Subcutaneous adipose tissue (tissue), 3 donors: ENCODE results near the genes LGALSL and SLC1A4.

DNA sequence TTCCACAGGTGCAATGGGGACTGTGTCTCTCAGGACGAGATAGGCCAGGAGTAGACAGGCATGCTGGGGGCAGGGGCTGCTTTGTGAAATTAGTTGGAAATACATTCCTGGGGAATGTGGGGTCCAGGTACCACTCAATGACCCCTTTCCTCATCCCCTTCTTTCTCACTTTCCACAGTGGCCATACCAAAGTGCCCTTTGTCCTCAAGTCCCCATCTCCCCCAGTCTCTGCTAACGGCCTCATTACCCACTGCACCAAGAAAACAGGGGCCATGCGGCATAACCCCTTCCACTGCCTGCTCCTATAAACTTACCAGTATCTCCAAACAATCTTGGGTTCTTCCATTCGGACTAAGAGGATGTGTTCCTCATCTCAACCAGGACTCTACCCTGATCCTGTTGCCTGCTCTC lies 72.0 kb upstream of the LGALSL start:
- PRO-cap, result no peak
- RAMPAGE, long total RNA, 3 experiments, result no peak in any of the 3 experiments

GRCh38 chr2:64453830-64454783 lies at the start of gene LGALSL:
LGALSL (plus strand) TSS chr2:64454162.
- PRO-cap, result bidirectional peak, plus-strand start at chr2:64454162, minus-strand start at chr2:64454024; bidirectional peak, plus-strand start at chr2:64454481, minus-strand start at chr2:64454344; bidirectional peak, plus-strand start at chr2:64454649, minus-strand start at chr2:64454587
- RAMPAGE, long total RNA, 3 experiments, result start-site peak on the plus strand in 2 of 3 experiments, at chr2:64454468-64454545 at its widest, 19 to 40 reads per replicate; start-site peak on the minus strand in 1 of 3 experiments, at chr2:64454587-64454612 at its widest, 6 reads per replicate

DNA sequence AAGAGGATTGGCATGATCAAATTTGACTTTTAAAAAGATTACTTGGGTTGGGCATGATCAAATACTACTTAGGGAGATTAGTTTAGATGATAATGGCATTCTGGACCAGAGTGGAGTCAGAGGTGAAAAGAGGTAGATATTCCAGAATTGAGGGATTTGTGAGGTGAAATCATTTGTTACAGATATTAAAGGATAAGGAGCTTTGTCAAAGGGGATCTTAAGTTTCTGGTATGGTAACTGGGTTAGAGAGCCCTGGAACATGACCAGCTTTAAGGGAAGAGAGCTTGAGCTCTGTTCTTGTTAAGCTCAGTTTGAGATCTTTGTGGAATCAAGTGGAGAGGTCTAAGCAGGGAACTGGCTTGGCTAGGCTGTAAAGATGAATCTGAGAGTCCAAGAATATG lies 8.2 kb downstream of the AFTPH start:
- PRO-cap, result no peak
- RAMPAGE, long total RNA, 3 experiments, result no peak in any of the 3 experiments

- PRO-cap, result no peak
- RAMPAGE, long total RNA, 3 experiments, result no peak in any of the 3 experiments
Observed at GRCh38 chr2:64634567-64635151, 19.1 kb downstream of the SERTAD2 start.

DNA sequence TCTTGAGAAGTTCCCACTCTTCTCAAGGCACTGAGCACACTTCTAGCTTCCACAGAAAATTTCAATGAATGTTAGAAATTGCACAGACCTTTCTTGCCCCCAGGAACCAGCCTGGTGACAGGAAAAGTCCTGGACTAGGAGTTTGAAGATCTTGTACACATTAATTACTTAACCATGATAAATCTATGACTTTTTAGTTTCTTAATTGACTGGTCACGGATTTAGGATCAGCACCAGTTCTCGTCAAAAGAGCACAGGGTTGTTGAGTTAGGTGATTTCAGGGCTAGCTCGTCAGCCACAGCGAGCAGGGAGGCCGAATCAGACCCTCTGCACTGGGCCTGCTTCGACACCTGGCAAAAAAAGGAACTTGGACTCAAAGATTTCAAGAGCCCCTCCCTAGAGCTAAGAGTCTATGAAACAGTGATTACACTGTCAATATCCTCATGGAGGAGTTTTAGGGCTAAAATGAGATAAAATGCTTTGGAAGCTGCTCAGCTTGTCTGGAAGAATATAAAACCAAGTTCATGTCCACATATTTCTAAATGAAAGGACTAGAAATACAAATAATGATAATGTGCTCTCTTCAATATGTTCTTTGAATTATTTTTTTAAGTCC lies 4.5 kb upstream of the SERTAD2 start:
- PRO-cap, result no peak
- RAMPAGE, long total RNA, 3 experiments, result no peak in any of the 3 experiments

- PRO-cap, result bidirectional peak, plus-strand start at chr2:64730705, minus-strand start at chr2:64730624
- RAMPAGE, long total RNA, 3 experiments, result no peak in any of the 3 experiments
Observed at GRCh38 chr2:64730518-64731080, 76.9 kb upstream of the SERTAD2 start.

DNA sequence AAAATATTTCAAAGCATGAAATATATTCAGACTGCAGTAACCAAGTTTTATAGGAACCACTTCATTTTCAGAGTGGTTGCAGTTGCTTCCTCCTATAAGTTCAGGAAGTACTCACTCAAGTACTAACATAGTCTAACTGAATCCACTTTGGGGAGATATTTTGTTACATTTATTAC lies 77.3 kb upstream of the SERTAD2 start:
- PRO-cap, result no peak
- RAMPAGE, long total RNA, 3 experiments, result no peak in any of the 3 experiments

DNA sequence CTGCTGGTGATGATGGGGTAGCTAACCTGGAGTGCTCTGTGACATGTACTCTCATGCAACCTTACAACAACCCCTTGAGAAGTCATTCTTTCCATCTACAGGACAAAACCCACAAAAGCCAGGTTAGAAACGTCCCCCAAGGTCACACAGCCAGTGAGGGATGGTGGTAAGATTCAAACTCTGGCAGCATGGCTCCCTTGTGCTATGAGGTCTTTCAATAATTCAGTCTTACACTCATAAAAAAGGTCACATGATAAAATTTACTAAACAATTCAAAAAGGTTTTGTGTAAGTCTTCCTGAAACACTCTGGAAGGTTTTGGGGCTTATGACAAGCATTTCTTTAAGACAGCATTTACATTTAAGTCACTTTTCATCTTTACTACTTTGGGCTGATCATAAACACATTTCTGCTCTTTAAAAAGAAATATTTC lies 95.0 kb upstream of the SERTAD2 start:
- PRO-cap, result no peak
- RAMPAGE, long total RNA, 3 experiments, result no peak in any of the 3 experiments

GRCh38 chr2:64750491-64751107 lies 96.9 kb upstream of the SERTAD2 start:
- PRO-cap, result bidirectional peak, plus-strand start at chr2:64750799, minus-strand start at chr2:64750698; unidirectional peak, minus-strand start at chr2:64750905; unidirectional peak, minus-strand start at chr2:64750945; unidirectional peak, minus-strand start at chr2:64751024
- RAMPAGE, long total RNA, 3 experiments, result no peak in any of the 3 experiments

GRCh38 chr2:64839881-64840337 lies 149.3 kb upstream of the SLC1A4 start:
- PRO-cap, result bidirectional peak, plus-strand start at chr2:64840186, minus-strand start at chr2:64839968
- RAMPAGE, long total RNA, 3 experiments, result no peak in any of the 3 experiments

DNA sequence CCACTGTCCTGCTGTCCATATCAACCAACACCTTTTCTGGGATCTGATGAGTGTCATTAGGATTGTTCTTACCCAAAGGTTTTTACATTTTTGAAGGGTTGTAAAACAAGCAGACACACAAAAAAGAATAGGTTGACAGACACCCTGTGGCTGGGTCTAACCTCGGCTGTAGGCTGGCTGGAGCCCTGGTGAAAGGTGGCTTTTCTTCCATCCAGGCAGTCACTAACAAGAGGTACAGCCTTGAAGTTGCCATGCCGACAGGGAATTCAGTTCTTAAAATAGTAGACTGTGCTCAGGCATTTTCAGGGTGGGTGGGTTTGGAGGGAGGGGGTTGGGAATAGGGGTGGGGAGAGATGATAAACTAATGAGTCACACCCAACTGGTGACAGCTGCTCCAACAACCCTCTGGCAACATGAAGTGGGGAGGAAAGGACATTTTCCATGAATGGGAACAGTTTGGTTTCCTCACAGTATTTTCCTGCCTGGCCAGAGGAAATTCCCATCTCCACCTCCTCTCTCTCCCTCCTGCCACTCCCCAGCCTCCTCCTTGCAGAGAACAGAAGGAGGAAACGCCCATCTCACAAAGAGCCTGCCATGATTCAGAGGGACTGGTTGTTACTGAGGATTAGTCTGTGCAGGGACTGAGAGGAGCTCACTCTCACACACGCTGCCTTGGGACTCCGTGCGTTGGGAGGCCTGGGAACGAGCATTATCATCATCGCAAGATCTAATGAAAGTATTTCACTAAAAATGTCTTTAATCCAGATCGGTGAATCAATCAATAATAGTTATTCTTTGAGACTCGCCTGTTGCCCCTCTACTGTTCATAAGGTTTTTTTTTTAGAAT lies 113.0 kb upstream of the SLC1A4 start:
- PRO-cap, result no peak
- RAMPAGE, long total RNA, 3 experiments, result no peak in any of the 3 experiments

DNA sequence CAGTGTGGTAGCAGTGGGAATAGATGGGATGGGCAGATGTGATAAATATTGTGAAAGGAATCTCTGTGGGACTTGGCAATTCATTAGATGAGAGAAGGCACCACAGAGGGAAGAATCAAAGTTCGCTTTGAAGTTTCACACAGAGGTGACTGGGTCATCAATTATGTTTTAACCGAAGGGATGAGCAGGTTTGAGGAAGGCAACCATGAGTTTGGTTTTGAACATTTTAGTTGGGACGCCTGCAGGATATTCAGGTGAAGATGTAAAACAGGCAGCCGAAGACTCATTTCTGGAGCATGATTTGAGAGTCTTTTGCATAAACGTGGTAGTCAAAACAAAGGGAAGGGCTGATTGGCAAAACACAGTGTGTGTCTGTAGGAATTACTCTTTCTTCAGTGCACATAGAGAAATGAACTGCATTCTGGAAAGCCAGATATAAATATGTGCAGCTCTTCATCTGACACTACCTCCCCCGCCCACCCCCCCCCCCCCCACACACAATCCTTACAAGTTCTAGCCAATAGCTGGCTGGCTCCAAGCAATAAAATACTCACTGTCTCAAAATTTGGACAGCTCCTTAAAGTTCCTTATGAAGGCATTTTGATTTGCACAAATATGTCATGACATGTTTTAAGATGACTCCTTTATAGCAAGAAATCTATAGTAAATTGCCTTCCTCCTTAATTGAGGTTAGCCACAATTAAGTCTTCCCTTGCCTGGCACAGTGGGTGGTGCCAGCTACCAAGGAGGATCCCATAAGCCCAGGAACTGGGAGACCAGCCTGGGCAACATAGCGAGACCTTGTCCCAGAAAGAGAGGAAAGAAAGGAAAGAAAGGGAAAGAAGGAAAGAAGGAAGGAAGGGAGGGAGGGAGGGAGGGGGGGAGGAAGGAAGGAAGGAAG lies 1.8 kb upstream of the SLC1A4 start:
- PRO-cap, result no peak
- RAMPAGE, long total RNA, 3 experiments, result no peak in any of the 3 experiments

DNA sequence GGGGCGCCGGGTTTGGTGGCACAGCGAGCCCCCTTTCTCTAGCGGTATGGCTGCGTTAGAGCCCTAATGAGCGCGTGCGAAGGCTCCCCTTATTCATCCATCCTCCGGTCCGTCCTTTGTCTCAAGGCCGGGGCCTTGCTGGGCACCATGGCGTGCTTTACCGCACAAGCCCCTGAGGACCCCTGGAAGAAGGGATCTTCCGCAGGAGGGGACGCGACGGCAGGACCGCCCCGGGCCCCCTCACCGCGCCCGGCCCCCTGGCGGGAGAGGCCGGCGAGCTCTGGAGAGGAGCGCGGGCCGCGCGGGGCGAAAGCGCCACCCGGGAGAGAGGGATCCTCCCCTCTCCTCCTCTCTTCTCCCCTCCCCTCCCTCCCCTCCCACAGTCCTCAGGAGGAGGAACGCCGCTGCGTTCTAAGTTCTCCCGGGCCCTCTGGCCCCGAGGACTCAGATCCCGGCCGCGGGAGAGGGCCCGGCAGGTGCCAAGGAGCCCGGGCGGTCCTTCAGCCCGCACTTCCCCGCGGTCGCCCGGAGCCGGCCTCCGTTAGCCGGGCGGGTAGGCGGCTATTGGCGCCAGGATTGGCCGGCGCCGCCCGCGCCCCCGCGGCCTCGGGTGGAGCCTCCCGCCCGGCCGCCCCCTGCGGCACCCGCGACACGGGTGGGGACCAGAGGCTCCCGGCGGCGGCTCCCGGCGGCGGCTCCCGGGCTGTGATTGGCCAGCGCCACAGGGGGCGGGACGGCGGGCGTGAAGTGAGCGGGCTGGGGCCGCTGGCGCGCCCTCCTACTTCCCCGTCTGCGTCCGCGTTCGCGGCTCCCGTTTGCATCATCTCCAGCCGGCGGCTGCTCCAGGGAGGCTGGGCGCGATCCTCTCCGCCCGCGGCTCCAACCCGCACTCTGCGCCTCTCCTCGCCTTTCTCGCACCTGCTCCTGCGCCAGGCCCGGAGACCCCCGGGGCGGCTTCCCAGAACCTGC lies at the start of gene SLC1A4:
Gene SLC1A4 (plus strand): TSS at position 823 of the 969 bp plus-strand sequence.
- PRO-cap, result bidirectional peak, plus-strand start at position 382 of the sequence, minus-strand start at position 282 of the sequence; bidirectional peak, plus-strand start at position 823 of the sequence, minus-strand start at position 527 of the sequence
- RAMPAGE, long total RNA, 3 experiments, result start-site peak on the plus strand in 1 of 3 experiments, centred at position 821 of the sequence, 10 reads per replicate

GRCh38 chr2:64989546-64989855 lies 302 bp downstream of the SLC1A4 start:
- PRO-cap, result no peak
- RAMPAGE, long total RNA, 3 experiments, result no peak in any of the 3 experiments

GRCh38 chr2:65021274-65022000 lies 32.2 kb downstream of the SLC1A4 start:
- PRO-cap, result no peak
- RAMPAGE, long total RNA, 3 experiments, result no peak in any of the 3 experiments

GRCh38 chr2:65067866-65068299 lies 11.7 kb downstream of the CEP68 start:
- PRO-cap, result no peak
- RAMPAGE, long total RNA, 3 experiments, result no peak in any of the 3 experiments

GRCh38 chr2:65070001-65070922 lies 14.0 kb downstream of the CEP68 start:
- PRO-cap, result no peak
- RAMPAGE, long total RNA, 3 experiments, result no peak in any of the 3 experiments

DNA sequence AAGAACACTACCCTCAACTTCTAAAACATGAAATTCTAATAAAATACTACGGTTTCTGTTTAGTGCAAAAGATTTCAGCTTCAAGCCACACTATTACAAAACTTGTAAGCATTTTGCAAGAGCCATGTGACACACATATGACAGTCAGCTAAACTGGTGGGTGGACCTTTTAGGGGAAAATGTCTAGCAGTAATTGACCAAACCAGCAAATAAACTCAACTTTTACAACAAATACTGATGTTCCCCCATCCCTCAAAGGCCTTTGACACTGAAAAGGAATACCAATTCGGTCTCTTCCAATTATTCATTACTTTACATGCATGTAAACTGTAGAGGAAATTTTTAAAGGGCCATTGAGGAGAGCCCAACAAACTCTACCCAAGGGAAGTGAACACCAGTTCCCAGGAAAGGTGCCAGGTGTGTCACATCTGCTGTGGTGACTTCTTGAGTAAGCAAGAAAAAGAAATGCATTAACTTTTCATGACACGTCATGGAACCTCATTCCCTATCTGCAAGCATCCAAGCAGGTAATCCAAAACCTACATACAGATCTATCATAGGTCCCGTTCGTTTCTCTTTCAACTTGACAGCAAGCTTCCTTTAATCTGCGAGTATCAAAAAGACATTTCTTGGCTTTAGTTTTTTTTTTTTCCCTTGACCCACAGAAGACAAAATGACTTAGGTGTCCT lies 1.3 kb downstream of the RAB1A start:
- PRO-cap, result unidirectional peak, plus-strand start at position 136 of the sequence
- RAMPAGE, long total RNA, 3 experiments, result no peak in any of the 3 experiments

DNA sequence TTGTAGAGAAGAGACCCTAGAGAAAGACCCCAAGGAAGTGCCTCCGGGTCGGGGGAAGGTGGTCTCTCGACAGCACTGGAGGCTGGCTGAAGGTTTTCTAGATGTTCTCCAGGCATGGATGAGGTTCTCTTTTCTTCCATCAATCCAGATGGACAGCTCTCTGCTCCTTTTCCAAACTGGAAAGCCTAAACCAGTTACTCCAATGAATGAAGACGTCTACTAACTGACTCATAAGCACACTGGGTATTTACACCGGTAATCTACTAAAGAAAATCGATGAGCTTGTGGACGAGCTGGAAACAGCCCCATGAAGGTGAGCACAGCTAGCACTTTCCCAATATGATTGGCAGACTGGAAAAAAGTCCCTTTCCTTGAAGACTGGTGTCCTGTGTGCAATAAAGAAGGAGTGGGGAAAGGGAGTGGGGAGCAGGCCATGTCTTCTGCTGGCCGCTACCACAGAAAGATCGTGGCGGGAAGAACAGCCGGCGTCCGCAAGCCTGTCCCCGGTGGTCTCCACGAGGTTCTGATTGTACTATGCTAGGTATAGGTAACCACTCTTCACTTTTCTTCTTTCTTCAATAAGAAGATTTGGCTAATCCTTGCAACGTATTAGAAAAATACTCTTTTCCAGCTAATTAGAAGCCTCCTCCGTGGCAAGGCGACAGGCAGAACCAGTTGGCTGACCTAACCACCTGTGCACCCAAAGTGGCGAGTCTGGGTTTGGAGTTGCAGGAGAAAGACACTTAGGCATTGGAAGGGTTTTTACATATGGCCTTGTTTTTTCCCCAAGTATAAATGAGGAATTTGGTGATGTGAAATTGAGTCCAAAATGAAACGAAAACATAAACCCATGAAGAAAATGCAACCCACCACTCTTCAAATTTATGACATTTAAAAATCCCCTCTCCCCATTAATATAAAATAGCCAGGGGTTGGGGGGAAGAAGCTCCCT lies 84.2 kb downstream of the ACTR2 start:
- PRO-cap, result no peak
- RAMPAGE, long total RNA, 3 experiments, result no peak in any of the 3 experiments

- PRO-cap, result no peak
- RAMPAGE, long total RNA, 3 experiments, result no peak in any of the 3 experiments
Observed at GRCh38 chr2:65373107-65373756, 59.2 kb downstream of the SPRED2 start.